T-cell (primary cell): ENCODE results near the genes UBE2A, RNF113A, ZBTB33, TMEM255A, LAMP2, C1GALT1C1 and THOC2.

DNA sequence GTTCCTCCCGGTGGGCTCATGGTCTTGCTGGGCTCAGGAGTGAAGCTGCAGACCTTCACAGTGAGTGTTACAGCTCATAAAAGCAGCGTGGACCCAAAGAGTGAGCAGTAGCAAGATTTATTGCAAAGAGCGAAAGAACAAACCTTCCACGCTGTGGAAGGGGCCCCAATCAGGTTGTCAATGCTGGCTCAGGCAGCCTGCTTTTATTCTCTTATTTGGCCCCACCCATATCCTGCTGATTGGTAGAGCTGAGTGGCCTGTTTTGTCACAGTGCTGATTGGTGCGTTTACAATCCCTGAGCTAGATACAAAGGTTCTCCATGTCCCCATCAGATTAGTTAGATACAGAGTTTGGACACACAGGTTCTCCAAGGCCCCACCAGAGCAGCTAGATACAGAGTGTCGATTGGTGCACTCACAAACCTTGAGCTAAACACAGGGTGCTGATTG is 53.0 kb upstream of the LONRF3 start:
- PRO-cap, 7 experiments = no peak in any of the 7 experiments

DNA sequence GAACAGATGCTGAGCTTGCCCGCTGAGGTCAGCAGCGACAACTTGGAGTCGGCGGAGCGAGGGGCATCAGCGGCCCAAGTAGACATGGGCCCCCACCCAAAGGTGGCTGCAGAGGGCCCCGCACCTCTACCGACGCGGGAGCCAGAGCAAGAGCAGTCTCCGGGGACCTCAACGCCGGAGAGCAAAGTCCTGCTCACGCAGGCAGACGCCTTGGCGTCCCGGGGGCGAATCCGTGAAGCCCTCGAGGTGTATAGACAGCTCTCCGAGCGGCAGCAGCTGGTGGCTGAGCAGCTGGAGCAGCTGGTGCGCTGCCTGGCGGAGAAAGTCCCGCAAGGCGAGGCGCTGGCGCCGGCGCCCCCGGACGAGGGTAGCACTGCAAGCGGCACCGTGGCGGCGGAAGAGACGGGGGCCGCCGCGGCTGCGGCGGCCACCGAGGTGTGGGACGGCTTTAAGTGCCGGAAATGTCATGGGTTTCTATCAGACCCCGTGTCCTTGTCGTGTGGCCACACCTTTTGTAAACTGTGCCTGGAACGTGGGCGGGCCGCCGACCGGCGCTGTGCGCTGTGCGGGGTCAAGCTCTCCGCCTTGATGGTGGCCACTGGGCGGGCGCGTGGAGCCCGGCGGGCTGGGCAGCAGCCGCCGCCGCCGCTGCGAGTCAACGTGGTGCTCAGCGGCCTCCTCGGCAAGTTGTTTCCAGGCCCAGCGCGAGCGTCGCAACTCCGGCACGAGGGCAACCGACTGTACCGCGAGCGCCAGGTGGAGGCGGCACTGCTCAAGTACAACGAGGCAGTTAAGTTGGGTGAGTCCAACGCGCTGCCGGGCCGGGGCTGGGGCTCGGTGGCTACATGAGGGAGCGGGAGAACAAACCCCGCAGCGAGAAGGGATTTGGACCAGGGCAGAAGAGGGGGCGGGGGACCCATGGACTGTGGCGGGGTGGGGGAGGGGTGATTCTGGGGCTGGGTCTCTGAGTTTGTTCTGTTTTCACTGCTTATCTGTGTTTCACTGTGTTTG is 686 bp downstream of the LONRF3 start:
- PRO-cap, 7 experiments = peak in 3 of 7 experiments; most common plus-strand start position 477 of the sequence (in 3); most common minus-strand start position 742 of the sequence (in 2)

GRCh38 chrX:119240091-119240511 is 4.0 kb downstream of the PGRMC1 start:
- PRO-cap, 7 experiments = no peak in any of the 7 experiments

DNA sequence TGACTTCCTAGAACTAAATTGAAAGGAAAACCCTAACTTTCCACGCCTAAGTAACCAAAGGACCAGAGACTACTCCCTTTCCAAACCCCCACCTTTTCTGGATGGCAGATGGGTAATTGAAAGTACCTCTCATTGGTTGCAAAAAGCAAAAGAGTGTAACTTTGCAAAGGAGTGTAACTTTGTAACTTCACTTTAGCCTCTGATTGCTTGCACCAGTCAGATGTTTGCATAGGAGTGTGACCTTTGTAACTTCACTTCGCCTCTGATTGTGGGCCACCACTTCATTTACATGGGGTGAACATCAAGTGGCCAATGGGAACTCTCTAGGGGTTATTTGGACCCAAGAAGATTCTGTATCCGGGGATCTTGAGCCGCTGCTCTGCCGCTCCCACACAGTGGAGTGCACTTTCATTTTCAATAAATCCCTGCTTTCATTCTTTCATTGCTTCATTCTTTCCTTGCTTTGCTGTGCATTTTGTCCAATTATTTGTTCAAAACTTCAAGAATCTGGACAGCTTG is 9.9 kb upstream of the SLC25A43 start:
- PRO-cap, 7 experiments = no peak in any of the 7 experiments

DNA sequence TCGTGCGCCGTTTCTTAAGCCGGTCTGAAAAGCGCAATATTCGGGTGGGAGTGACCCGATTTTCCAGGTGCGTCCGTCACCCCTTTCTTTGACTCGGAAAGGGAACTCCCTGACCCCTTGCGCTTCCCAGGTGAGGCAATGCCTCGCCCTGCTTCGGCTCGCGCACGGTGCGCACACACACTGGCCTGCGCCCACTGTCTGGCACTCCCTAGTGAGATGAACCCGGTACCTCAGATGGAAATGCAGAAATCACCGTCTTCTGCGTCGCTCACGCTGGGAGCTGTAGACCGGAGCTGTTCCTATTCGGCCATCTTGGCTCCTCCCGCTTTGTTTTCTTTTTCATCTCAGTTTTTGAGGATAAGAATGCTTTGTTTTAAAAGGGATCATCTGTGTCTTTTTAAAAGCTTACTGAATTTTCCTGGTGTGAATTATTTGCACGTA is 27.1 kb upstream of the SLC25A5 start:
- PRO-cap, 7 experiments = no peak in any of the 7 experiments

DNA sequence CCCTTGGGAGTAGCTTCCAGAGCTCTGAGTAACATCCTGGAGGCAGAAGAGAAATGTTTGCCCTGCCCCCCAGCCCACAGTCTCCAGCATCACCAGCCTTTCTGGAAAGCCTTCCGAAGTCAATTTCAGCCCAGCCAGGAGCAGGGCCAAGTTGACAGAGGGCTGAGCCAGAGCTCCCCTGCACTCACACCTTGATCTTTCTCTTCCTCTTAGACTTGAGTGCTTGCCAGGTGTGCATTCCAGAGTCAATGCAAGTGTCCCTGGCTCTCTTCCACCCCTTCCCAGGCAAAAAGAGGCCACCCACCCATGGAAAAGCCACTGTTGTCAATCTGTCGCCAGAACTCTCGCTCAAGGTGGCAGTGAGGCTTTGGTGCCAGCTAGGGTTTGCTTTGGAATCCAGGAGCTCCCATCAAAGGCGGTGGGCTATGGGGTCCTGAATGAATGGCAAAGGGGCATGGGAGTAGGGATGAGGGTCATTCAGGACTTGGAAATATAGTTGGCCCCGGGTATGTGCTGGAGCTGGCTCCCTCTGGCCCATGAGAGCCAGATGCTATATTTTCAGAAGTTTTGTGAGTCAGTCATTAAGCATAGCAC is 35.4 kb downstream of the SLC25A5 start:
- PRO-cap, 7 experiments = no peak in any of the 7 experiments

DNA sequence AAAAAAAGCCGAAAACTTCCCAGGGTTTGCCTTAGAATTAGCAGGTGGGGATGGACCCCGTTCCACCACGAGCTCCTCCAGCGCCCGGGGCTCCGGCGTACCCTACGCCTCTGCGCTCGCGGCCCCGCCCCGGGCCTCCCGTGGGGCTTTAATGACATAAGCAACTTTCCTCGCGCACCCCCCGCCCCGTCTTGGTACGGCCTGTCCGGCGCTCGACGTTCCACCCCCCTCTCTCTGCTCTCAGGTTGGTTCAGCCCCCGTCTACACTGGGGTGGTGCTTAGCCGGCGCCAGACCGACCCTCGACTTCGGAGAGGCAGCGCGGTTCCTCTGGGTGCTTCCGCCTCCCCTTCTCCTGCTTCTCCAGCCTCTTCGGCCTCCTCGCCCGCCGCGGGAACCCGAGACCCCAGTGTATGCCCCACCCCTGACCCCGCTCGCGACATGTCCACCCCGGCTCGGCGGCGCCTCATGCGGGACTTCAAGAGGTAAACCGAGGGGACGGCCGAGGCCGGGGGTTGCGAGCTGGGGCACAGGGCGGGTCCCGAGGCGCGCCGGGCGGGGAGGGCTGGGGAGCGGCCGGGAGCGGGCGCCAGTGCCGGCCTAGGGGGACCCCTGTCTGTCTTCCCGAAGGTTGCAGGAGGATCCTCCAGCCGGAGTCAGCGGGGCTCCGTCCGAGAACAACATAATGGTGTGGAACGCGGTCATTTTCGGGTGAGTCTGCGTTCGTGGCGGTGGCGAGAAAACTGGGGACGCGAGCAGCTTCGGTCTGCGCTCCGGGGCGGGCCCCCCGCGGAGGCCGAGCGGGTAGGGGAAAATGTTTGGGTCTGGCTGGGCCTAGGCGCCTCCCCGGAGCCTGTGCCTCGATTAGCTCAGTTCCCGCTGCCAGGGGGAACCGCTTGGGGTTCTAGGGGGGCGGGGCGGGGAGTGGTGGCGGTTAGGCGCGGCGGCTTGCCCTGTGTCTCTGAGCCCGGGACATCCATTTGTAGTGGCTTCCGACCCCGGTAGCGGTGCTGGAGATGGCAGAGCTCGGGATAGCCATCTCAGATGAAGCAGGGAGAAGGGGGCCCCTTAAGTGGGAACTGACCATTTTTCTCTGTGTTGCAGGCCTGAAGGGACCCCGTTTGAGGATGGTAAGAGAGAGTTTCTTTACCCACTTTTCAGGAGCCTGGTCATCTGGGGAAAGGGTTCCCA is at the start of gene UBE2A:
Gene UBE2A (plus strand): TSS at position 291 of the 1,189 bp plus-strand sequence.
- PRO-cap, 7 experiments = peak in 7 of 7 experiments; most common plus-strand start position 291 of the sequence (in 4); most common minus-strand start position 137 of the sequence (in 6)

- PRO-cap, 7 experiments = no peak in any of the 7 experiments
Observed at GRCh38 chrX:119837686-119838823, 14.7 kb downstream of the UPF3B start.

- PRO-cap, 7 experiments = peak in 7 of 7 experiments; most common plus-strand start chrX:119871458 (in 5); most common minus-strand start chrX:119871733 (in 7)
Observed at GRCh38 chrX:119870850-119871970, at the start of gene RNF113A. Gene RNF113A (minus strand): TSS chrX:119871733.

- PRO-cap, 7 experiments = no peak in any of the 7 experiments
Observed at GRCh38 chrX:119938613-119939088, 4.9 kb downstream of the NKAP start.

DNA sequence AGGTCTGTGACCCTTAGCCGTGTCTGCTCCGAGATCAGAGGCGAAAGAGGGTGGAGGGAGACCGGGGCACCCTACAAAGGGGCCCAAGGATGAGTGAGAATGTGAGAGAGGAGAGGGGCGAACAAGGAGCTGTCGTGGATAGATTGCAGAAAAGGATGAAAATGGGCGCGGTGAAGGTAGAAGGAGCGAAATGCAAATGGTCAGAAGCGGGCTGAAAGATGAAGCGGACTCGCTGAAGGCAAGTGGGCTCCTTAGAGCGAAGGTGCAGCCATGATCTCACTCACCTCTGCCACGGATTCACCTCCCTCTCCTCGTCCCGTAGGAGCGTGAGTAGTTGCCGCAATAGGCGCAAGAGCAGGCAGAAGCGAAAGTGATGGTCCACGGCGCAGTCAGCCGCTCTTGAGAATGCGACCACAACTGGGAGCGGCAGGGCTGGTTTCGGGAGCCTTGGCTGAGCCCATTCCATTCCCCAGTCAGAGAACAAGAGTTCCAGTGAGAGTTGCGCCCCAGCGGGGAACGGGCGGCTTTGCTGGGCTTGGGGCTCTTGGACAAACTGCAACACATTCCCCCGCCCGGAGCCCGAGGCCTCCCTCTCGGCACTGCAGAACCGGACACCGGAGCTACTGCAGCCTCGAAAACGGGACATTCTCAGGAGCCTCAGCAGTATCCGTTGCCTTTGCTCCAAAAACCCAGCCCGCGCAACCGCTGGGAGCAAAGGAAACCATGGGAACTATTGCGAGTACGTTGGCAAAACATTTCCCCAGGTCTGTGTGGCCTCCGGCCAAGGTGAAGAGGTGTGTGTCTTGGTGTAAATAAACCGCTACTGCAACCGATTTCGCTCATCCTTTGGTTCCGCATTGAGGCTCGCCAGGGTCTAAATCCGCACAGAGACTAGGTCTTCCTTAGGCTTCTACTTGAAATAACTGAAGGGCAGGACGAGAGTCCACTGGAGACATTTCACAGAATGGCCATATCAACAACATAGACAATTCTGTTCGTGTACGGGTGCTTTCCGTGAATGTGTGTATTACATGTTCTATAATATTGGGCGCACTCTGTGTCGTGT is 5.8 kb upstream of the ZBTB33 start:
- PRO-cap, 7 experiments = peak in 7 of 7 experiments; most common plus-strand start position 361 of the sequence (in 7); most common minus-strand start position 700 of the sequence (in 5)

GRCh38 chrX:120250254-120251254 is at the start of gene ZBTB33:
Gene ZBTB33 (plus strand): TSS chrX:120250812.
- PRO-cap, 7 experiments = peak in 7 of 7 experiments; most common plus-strand start chrX:120250812 (in 7); most common minus-strand start chrX:120251054 (in 7)

DNA sequence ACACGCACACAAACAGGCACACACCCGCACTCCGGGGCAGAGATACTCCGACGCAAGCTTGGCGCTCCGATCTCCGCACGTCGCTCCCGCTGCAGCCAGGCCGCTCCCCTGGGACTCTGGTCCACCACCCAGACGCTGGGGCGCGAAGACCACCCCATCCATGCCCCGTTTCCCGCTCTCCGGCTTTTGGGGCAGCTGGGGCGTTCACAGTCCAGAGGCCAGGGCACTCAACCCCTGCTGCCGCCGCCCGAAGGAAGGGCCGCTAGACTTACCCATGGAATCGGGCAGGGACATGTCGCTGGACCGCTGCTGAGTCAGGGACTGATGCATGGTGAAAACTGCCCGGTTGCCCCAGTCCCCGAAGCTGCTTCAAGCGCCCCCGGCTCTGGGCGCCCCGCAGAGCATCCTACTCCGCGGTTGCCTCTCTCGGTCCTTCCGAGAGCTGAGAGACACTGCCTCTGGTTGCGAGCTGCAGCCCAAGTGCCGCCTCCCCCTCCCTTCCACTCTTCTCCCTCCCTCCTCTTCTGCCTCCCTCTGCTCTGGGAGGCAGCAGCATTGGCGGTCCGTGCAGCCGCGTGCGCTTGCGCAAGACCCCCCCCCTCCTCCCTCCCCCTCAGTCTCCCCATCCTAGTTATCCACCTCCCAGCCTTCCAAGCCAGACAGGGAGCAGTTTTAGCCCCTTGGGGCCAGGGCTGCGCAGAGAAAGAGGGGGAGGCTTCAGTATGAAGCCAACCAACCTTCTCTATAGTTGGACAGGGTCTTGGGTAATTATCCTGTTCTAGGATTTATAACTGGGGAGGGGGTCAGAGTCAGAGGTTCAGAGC is at the start of gene TMEM255A:
Gene TMEM255A (minus strand): TSS at position 482 of the 824 bp plus-strand sequence.
- PRO-cap, 7 experiments = no peak in any of the 7 experiments

- PRO-cap, 7 experiments = no peak in any of the 7 experiments
Observed at GRCh38 chrX:120438701-120439156, 30.4 kb downstream of the LAMP2 start.

DNA sequence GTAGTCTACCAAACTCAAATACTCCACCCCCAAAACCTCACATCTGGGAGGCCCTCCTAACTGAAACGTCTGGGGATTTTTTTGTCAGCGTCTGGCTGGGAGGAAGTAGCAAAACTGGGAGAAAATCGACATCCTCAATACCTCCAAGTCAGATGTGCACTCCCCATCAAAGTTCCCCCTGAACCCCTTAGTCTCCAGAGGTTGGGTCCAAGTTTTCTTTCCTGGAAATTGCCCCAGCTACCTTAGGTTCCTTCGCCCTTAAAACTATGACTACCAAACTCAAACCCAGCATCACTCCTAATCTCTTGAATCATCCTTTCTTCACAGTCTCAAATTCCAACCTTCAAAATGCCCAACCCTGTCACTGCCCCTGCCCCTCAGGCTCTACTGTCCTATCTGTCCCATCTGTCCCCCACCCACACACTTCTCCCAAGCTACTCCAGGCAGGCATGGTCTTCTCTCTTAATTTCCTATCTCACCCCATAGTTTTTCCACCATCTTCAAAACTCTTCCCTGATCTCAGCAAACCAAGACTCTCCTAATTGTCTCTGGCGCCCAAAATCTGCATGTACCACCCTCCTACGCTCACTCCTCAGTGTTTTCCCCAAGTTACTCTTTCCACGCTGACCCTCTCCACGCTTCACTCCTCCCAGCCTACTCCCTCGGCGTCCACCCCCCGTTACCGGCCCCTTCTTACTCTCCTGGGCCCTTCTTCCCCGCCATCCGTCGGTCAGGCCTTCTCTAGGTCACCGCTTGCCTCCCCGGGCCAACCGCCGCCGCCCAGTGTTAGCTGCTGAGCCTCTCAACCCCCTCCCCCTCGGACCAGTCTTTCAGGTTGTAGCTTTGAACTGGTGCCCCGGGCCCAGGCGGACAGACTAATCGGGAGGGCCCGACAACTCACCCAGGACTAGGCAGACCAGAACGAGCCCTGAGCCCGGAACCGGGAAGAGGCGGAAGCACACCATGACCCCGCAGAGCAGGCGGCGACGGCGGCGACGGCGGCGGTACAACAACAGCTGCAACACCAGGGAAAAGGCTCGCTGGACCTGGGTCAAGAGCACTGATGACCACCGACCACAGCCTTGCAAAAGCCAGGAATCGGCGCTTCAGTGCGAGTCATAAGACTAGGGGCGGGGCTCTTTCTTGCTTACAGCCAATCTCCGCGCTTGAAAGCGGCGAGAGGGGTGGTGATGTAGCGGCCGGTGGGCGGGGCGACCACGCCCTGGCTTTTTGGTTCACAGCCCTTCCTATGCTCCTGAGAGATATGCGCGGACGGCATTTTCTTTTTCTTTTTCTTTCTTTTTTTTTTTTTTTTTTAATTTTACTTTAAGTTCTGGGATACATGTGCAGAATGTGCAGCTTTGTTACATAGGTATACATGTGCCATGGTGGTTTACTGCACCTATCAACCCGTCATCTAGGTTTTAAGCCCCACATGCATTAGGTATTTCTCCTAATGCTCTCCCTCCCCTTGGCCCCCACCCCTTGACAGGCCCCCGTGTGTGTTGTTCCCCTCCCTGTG is at the start of gene LAMP2:
Gene LAMP2 (minus strand): TSS at position 1,092 of the 1,522 bp plus-strand sequence.
- PRO-cap, 7 experiments = peak in 7 of 7 experiments; most common plus-strand start position 974 of the sequence (in 2); most common minus-strand start position 1,092 of the sequence (in 7)

GRCh38 chrX:120629423-120630588 is at the start of gene C1GALT1C1:
Gene C1GALT1C1 (minus strand): TSS chrX:120630054.
- PRO-cap, 7 experiments = peak in 7 of 7 experiments; most common plus-strand start chrX:120630357 (in 6); most common minus-strand start chrX:120630015 (in 6)

DNA sequence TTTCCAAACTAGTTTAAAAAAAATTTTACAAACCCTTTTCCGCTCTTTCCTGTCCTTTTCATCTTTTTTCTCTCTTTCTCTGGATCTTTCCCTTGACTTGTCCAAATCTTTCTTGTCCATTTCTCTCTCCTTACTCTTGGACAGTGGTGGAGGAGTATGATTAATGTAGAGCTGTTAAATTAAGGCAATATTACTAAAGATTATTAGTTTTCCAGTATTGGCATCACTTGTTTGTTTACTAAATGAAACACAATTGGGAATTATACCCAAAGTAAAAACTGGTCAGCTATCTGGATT is 118.9 kb downstream of the THOC2 start:
- PRO-cap, 7 experiments = no peak in any of the 7 experiments

- PRO-cap, 7 experiments = no peak in any of the 7 experiments
Observed at GRCh38 chrX:123648449-123648987, 84.3 kb downstream of the THOC2 start.

DNA sequence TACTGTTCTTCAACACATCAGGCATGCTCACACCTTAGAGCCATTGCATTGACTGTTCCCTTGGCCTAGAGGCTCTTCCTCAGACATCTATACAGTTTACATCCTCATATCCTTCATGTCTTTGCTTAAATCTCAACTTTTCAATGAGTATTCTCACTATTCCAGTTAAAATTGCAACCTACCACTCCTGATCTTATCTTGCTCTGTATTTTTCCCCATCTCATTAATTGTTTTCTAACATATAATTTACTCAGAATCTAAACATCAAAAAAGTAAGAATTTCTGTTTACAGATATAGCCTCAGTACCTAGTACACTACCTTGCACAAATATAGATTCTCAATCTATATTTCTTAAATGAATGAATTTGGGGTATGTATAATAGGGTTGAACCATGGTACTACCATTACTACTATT is 50.4 kb downstream of the THOC2 start:
- PRO-cap, 7 experiments = no peak in any of the 7 experiments

GRCh38 chrX:123732044-123733414 is at the start of gene THOC2:
Gene THOC2 (minus strand): TSS chrX:123733052.
- PRO-cap, 7 experiments = peak in 7 of 7 experiments; most common plus-strand start chrX:123733149 (in 5); most common minus-strand start chrX:123733034 (in 7)